ENCODE measurements around a stretch of chr10.

DNA sequence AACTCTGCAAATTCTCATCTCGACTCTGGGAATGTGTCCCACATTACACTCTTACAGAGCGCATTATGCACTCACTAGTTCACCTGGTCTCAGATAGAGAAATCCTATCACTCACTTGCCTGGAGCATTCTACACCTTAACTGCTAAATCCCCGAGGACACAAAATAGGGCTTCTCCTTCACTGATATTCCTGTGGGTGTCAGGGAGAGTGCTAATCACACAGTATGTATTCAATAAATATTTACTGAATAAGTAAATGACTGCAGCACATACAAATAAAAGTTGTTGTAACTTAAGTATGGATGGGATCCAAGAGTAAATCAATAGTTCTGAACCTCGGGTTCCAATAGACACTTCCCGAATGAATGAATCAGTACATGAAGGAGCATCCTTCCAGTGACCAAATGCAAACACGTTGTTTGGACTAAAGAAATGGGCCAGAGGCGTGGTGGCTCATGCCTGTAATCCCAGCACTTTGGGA lies 559.0 kb downstream of the KCNMA1 start:
- RRBS = no CpG with 5 or more reads among the region's 7 CpGs

DNA sequence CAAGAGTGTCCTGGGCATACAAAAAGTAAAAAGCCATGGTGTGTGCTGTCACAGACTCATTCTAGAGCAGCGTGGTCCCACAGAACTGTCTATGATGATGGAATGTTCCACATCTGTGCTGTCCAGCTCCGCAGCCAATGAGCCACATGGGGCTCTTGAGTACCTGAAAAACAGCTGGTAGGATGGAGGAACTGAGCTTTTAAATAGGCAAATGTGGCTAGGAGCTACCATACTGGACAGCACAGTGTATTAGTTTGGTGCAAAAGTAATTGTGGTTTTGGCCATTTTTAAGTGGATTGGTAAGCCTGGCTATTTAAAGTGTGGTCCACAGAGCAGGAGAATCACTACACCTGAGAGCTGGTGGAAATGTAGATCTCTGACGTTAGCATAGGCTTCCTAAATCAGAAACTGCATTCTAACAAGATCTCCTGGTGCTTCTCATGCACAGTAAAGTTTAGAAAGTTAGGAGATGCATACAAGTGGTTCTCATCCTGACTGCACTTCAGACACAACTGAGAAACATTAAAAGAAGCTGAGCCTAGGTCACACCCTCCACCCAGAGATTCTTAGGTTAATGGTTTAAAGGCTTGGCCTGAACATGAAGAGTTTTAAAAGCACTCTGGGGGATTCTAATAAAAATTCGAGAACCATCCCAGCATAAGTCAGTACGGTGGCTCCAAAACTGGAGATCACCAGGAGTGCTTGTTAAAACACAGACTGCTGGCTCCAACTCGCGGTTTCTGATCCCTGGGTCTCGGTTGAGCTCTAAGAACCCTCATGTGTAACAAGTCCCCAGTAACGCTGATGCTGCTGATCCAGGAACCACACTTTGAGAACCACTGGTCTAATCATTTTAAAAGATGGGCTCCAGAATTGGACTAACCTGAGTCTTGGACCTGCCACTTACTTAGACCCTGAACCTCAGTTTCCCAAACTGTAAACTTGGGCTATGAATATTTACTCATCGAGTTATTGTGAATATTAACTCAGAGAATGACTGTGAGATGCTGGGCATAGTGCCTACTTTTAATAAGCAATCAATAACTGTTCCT lies 462.9 kb downstream of the KCNMA1 start:
- RRBS = no CpG with 5 or more reads among the region's 10 CpGs

- RRBS = no CpG with 5 or more reads among the region's 6 CpGs
Observed at GRCh38 chr10:77402259-77403041, 235.2 kb downstream of the KCNMA1 start.

- RRBS = no CpG with 5 or more reads among the region's 3 CpGs
Observed at GRCh38 chr10:77496660-77497245, 140.9 kb downstream of the KCNMA1 start.

DNA sequence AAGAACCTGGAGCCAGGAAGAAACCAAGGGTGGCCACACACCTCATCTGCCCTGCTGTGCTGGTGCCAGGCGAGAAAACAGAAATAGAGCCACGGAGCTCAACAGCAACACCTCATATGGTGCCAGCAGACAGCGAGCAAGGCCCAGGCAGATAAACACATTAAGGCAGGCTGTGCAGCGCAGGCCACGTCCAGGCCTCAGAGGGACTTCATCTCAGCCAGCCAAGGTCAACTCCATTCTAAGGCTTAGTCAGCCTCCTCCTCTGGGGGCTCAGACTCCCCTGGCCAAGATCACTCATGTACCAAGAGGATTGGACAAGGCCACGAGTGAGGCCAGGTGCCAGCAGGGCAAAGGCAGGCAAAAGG lies 46.7 kb downstream of the KCNMA1 start:
- RRBS = no CpG with 5 or more reads among the region's 6 CpGs

- RRBS = no CpG with 5 or more reads among the region's 3 CpGs
Observed at GRCh38 chr10:77601533-77602079, 36.0 kb downstream of the KCNMA1 start.

GRCh38 chr10:77635829-77636638 lies 1.6 kb downstream of the KCNMA1 start:
- RRBS = 17% methylated on average over 4 of the region's 31 CpGs

- RRBS = 3% methylated on average over 7 of the region's 33 CpGs
Observed at GRCh38 chr10:77636639-77637107, 935 bp downstream of the KCNMA1 start.

GRCh38 chr10:77788433-77788957 lies 138.1 kb downstream of the DLG5 start:
- RRBS = no CpG with 5 or more reads among the region's 11 CpGs

- RRBS = no CpG with 5 or more reads among the region's 22 CpGs
Observed at GRCh38 chr10:77791848-77792624, 134.5 kb downstream of the DLG5 start.

GRCh38 chr10:77832242-77832684 lies 94.3 kb downstream of the DLG5 start:
- RRBS = no CpG with 5 or more reads among the region's 2 CpGs

DNA sequence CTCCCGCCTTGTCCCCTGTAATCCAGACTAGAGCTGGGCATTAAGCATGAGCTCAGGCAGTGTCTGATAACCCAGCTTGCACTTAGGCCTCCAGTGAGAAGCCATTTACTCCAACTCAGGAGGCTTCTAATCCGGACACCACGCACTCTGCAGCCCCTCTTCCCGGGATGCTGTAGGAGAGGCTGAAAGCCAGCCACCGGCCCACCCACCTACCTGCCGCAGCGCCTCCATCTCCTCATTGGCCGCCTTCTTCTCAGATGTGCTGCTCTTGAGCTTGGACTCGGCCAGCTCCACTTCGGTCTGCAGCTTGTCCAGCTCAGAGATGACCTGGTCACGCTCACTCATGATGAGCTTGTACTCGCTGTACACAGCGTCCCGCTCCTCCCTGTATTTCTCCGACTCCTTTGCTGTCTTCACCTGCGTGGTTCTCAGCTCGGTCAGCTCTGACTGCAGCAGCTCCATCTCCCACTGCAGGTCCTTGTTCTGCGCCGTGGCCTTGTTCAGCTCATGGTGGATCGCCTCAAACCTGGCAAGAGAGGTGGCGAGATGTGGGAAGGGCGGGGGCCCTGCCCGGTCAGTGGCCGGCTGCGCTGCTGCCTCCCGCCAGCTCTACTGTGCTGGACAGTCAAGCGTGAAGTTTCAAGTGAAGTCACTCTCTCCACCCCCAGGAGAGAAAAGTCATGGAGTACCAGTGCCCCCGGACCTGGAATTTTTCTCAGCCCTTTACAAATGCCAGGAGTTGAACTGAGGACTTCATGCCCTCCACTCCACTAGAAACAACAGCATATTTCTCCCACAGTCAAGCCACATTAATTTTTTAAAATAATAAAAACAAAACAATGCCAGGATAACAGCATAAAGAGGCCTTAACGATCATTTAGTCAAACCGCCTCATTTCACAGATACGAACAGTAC lies 84.6 kb downstream of the DLG5 start:
- RRBS = no CpG with 5 or more reads among the region's 31 CpGs

- RRBS = no CpG with 5 or more reads among the region's 11 CpGs
Observed at GRCh38 chr10:77875316-77876170, 51.0 kb downstream of the DLG5 start.

- RRBS = no CpG with 5 or more reads among the region's 8 CpGs
Observed at GRCh38 chr10:78250125-78250671, 216.5 kb downstream of the RPS24 start.

DNA sequence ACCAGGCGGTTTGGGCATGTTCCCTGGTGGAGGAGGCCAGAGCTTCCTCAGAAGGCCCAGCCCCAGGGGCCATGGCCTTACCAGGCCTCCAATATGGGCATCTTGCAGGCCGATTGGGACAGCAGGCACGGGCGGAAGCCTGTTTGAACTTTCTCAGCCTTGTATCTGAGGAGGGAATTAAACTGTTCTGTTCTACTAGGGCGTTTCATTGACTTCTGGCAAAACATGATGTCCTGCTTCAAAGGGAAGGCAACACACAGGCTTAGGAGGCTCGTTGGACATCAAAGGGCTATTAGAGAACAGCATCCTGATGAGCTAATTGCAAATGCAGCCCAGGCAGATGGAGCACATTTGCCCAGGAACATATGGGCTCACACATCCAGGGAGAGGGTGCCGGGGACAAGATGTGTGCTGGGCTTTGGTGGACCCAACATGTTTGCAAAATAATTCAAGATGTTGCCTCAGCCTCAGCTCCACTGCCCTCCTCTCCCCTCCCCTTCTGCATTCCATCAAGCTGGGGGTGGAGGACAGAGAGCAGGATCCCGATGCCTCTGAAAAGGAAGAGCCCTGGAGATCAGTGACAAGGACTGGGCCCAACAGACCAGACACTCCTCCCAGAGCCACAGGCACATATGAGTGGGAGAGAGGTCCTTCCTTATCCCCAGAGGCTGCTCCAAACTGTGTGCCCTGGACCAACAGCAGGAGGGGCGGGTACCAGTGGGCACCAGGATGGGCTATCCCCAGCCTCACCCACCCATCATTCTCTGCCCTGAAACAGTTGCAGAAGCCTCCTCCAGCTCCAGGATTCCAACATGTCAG lies 217.1 kb upstream of the ZMIZ1 start:
- RRBS = no CpG with 5 or more reads among the region's 9 CpGs

DNA sequence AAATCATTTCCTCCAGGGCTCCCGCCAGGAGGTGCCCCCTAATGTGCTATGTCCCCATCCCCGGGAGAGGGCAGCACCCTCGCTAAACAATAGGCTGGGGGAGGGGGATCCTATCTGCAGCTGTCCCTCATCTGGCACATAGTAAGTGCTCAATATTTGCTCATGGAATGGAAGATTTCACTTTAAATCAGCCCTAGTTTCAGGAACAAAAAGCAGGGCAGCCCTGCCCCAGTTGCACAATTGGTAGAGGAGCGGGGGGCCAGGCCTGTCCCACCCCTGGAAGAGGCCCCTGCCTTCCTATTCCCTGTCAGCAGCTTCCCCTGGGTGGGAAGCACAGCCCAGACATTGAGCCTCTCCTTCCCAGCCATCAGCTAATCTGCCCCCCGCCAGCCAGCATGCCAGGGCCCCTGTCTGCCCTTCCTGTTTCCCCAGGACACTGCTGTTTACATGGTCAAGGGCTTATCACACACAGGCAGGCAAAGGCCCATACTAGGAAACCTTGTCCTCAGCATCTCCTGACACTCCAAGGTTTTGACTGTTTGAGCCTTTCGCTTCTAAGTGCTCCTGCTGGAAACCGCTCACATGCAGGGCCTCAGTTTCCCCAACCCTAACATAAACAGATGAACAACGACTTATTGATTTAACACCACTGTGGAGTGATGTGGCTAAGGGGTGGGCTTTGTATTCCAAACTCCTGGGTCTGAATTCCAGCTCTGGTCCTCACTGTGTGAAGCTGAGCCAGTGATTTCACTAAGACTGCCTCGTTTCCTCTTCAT lies 130.7 kb upstream of the ZMIZ1 start:
- RRBS = no CpG with 5 or more reads among the region's 9 CpGs

DNA sequence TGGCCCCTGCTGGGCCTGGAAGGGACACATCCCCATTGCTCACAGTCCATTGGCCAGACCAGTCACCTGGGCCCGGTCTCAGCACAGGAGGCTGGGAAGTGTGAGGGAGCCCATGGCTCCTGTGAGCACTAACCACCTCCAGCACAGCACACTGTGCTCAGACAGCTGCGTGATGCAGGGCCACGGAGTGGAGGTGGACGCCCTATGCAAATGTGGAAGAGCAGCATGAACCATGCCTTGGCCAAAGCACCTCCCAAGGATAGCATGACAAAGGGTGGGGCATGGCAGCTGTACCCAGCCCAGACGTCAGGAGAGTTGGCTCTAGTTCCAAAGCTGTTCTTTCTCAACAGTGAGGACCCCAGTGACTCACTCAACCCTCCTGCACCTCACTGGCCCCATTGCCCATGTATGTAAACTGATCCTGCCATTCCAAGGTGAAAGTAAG lies 120.1 kb upstream of the ZMIZ1 start:
- RRBS = no CpG with 5 or more reads among the region's 5 CpGs

DNA sequence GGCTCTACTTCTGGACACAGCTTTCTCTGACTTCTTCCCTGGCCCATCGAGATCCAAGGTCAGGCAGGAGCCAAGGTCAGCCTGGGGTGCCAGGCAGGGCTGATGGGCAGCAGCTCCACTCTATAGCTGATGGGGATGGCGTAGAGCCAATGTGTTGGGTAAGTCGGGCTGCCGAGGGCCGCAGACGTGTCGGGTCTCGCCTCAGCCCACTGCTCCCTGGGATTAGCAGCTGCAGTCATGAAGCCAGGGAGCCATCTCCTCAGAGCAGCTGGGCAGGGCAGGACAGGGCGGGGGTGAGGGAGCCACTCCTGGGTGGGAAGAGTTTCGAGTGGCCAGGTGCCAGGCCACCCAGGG lies 117.8 kb upstream of the ZMIZ1 start:
- RRBS = no CpG with 5 or more reads among the region's 10 CpGs

DNA sequence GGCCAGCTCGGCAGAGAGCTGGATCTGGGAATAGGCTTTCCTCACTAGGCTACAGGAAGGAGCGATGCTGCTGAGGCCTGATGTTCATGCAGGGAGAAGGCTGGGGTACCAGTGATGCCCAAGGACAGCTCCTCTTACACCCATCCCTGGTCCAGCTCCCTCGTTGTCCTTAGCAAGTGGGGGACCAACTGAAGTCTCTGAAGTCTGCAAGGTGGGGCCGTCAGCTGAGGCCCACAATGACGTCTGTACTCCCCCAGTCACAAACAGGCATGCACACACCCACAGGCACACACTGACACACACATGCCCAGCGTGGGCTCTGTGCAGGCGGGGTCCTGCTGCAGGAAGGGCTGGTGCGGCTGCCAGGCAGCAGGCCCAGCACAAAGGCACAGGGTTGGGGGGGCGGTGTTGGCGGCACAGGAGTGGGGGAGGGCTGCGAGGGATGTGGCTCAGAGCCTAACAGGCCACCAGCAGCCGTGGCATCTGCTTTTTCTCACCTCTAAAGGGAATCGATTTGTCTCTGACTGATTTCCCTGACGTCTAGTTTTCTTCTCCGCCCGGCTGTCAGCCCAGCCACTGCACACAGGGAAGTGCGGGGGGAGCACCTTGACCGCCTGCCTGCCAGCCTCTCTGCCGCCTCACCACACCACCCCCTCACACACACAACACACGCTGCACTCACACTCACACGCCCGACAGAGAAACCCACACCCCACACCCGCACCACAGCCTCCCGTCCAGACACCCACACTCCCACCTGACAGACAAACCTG lies 43.6 kb upstream of the ZMIZ1 start:
- RRBS = no CpG with 5 or more reads among the region's 24 CpGs

DNA sequence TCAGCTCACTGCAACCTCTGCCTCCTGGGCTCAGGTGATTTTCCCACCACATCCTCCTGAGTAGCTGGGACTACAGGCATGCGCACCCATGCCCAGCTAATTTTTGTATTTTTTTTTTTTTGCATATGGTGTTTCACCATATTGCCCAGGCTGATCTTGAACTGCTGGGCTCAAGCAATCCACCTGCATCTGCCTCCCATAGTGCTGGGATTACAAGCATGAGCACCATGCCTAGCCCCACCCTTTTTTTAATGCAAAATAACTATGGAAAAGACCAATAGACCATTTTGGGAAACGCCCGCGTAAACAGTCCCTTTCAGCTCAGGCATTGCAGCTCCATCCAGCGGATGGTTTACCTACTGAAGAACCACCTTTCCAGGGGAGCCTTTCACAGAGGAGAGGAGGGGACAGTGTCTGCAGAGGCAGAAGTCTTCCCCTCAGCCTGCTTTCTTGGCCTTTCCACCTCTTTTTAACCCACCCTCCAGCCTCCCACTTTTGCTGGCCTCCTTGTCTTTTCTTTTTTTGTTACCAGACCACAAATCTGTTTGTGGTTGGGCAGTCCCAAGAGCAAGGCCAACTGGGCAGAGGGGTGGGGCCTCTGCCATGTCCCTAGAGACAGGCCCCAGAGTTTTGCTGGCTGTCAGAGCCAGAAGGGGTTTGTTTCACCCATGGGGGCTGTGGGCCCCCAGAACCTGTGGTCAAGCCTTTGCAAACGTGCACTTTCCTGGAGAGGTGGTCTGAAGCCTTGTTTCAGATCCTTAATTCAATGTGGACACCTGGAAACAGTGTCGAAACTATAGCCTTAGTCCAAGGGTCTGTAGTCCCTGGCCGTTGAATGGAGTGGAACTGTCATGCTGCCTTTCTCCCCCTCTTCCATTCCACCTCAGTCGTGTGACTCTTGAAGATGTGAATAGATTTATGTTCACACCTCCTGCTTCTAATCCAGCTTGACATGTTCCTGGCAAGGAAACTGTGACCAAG lies 10.1 kb downstream of the ZMIZ1 start:
- RRBS = no CpG with 5 or more reads among the region's 9 CpGs

Measured in epidermal melanocyte (primary cell).